Metastatic Liver Carcinoma in the Lung (tissue), 2 donors: ENCODE results near the genes UCHL1, LIMCH1, YIPF7 and CNGA1.

GRCh38 chr4:41202193-41202560 is 12.2 kb downstream of the APBB2 start:
- PRO-cap, 2 experiments: no peak in any of the 2 experiments

DNA sequence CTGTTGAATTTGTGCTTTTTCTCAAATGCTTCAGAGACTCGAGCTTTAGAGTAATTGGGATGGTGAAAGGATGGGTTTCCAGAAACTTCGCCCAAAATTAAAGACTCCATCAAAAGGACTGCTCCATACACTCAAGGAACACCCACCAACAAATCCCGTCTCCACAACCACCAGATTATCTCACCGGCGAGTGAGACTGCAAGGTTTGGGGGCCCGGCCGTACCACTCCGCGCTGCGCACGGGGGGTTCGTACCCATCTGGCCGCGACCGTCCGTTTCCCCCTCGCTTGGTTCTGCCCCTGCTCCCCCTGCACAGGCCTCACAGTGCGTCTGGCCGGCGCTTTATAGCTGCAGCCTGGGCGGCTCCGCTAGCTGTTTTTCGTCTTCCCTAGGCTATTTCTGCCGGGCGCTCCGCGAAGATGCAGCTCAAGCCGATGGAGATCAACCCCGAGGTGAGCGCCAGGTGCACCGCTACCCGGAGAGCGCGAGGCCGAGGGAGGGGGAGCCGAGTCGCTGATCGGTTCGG is at the start of gene UCHL1:
TSS of gene UCHL1 (plus strand) at position 370 of the 525 bp plus-strand sequence.
- PRO-cap, 2 experiments: no peak in any of the 2 experiments

DNA sequence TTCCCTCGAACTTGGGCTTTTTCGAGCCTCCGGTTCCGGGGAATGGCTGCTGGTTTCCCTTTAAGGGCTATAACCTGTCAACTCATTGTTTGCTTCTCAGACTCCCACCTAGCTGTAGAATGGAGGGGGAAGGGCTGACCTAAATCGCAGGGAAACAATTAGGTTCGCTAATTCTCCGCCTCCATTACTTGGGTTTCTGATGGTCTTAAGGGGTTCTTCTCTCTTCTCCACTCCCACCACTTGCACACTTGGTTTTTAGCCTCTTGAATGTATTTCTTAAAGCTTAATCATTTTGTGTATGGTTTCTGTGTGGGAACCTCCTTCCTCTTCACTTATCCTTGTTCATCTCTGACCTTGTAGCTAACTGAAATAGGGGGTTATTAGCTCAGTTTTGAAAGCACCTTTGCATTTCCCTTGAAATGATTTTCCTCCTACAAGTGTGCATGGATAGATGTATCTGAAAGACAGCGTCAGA is 1.3 kb downstream of the UCHL1 start:
- PRO-cap, 2 experiments: no peak in any of the 2 experiments

DNA sequence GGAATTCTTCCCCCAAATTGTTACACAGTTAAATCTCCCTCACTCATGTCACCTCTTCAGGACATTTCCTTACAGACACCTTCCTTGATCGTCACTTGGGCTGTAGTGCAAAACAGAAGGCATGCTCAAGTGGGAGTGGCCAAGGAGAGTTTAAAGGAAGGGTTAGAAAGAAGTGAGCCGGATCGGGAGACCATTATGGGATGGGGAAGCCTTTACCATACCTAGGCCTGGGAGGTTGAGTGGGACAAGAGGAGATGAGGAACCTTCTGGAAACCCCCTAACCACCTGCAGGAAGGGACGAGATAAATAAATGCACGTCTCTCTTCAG is 102.7 kb downstream of the UCHL1 start:
- PRO-cap, 2 experiments: peak in 1 of 2 experiments; most common plus-strand start position 180 of the sequence (in 1); most common minus-strand start position 107 of the sequence (in 1)

DNA sequence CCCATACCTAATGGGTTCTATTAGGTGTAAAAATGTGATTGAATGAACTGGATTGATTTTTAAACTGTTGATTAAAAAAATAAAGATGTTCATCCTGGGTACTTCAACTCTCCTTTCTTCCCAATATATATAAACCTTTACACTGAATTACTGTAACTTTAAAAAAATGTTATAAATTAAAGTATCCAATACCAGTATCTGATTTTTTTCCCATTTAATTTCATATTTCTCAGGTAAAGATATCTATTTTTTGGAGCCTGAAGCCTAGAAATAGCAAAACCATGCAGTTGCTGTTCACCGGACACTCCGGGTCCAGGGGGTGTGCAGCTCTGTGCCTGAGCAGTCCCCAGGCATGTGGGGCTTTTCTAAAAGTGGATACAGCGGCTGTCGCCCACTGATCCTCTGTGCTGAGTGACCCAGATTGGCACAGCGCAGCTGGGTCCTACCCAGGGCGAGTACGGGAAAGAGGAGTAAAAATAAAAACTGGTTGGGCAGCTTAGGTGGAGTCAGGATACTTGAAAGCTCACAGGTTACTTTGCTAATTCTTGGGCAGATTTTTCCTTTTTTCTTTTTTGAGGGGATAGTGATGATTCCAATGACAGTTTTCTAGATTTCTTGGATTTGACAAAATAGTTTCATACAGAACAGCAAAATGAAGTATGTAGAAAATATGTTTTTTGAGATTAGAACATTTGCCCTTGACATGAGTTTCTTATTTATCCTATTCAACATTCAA is 118.8 kb downstream of the UCHL1 start:
- PRO-cap, 2 experiments: no peak in any of the 2 experiments

DNA sequence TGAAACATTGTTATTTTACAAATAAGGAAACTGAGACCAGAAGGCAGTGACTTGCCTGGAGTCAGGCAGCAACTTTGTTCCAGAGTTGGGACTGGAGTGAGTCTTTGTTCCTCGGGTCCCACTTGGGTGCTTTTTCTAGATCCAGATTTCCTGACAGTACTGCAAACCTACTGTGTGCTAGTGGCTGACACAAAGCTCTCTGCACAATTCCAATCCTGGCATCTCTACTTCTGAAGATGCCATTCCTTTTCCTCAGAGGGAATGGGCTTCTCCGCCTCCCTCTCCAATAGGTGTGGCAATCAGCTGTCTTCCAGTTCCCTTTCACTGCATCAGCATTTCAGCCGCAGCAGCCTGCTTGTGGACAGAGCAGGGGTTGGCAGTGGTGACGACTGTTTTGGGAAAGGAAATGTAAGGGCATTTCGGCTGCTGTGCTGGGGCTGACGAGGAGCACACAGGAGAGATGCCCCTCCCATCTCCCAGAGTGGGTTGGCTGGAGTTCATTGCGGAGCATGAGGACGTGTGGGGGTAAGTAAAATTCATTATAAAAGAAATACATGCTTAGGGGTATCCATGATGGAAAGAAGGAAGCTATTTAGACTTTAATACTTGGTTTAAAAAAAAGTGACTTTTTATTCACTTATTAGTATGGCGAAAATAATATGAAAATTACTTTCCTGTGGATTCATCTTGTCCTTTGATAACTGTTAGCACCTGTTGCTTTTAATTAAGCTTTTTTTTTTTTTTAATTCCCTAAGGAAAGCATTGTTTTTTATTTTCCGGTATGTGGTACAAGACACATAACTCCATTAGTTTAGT is at the start of gene LIMCH1:
TSS of gene LIMCH1 (plus strand) at position 332 of the 816 bp plus-strand sequence.
- PRO-cap, 2 experiments: peak in 1 of 2 experiments; most common plus-strand start position 479 of the sequence (in 1); most common minus-strand start position 331 of the sequence (in 1)

DNA sequence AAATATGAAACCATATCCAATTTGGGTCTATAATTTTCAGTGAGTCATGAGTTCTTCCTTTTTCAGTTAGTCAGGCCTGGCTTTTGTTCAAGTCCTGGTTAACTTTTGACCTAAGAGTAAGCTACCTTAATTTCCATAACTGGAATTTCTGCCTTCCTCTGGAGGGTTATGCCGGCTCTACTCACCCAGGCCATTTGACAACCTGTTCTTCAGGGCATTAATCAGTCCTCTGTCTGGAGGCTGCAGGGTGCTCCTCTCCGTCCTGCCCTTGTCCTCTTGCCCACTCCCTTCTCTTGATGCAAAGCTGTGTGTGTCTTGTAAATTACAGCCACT is 73.9 kb downstream of the LIMCH1 start:
- PRO-cap, 2 experiments: no peak in any of the 2 experiments

GRCh38 chr4:41646466-41647393 is 101.8 kb downstream of the PHOX2B start:
- PRO-cap, 2 experiments: no peak in any of the 2 experiments

GRCh38 chr4:41934480-41934847 is 765 bp upstream of the TMEM33 start:
- PRO-cap, 2 experiments: peak in 2 of 2 experiments; most common minus-strand start chr4:41934675 (in 2)

- PRO-cap, 2 experiments: no peak in any of the 2 experiments
Measured at GRCh38 chr4:42150585-42151262, 1.7 kb downstream of the BEND4 start.

- PRO-cap, 2 experiments: no peak in any of the 2 experiments
Measured at GRCh38 chr4:42652873-42653428, 4.0 kb downstream of the ATP8A1 start.

GRCh38 chr4:44651457-44651811 is at the start of gene YIPF7:
TSS of gene YIPF7 (minus strand) at chr4:44651625.
- PRO-cap, 2 experiments: no peak in any of the 2 experiments

DNA sequence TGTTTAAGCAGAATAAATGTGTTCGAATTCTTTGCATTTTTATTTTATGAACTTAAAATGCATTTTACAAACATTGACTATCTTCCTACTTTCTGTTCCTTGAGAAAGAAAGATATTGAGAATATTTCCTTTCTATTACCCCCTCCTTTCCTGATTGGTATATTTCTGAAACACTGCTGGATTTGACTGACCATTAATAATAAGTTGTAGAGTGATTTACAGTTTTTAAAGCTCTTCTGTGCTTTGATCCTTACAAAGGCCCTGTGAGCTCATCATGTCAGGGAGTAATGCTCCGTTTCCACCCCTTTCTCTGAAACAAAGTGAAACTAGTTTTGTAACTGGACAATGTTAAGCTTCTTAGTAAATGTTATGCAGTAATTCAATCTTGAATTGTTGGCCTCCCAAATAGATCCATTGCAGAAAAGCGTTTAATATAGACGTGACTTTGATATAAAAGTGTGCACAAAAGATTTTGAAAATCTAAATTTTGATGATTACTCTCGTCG is 190.0 kb upstream of the GNPDA2 start:
- PRO-cap, 2 experiments: no peak in any of the 2 experiments

DNA sequence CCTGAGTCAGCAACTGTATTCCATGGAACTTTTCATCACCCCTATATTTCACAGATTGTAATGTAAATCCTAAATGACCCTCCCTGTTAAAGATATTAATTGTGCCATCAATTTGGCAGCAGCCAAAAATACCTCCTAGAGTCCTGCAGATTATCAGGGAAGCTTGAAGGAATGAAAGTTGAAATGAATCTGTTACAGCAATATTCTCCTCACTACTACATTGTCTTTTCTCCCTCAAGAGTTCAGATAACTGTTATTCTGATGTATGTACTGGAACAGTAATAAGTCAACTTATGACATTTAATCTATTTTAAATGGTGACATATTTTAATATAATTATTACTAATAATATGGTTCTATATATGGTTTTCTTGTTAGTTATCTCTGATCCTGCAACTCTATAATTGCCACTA is 16.7 kb downstream of the GABRA2 start:
- PRO-cap, 2 experiments: no peak in any of the 2 experiments

DNA sequence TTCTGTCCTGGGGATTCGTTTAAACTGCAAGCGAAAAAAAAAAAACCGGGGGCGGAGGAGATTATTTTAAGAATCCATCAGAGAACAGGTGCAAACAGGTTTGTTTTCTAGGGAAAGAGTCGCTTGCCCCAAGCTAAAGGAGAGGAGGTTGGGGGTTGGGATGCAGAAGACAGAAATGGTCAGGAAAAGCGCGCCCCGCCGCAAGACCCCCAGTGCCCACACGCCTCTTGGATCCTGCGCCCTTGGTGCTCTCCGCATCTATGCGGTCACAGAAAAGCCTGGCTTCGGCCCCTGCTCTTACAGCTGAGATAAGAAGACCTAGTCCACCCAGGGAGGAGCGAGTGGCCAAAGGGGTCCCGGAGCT is 476 bp downstream of the GABRA4 start:
- PRO-cap, 2 experiments: no peak in any of the 2 experiments

DNA sequence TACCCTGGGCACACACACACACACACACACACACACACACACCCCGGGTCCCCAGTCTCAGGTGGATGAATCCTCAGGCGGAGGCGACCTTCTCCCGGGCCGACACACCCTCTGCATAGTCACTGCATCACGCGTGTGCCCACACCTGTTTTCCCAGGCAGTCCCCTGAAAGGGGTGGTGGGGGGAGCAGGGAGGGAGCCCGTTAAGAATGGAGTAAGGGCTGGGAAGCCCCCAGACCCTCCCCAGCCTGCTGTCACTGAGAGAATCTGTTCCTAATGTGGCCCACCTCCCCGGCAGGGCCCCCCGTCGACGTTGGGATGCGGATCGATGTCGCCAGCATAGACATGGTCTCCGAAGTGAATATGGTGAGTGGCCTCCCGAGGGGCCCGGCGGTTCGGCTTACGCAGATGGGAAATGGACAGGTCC is 766 bp downstream of the GABRB1 start:
- PRO-cap, 2 experiments: no peak in any of the 2 experiments

DNA sequence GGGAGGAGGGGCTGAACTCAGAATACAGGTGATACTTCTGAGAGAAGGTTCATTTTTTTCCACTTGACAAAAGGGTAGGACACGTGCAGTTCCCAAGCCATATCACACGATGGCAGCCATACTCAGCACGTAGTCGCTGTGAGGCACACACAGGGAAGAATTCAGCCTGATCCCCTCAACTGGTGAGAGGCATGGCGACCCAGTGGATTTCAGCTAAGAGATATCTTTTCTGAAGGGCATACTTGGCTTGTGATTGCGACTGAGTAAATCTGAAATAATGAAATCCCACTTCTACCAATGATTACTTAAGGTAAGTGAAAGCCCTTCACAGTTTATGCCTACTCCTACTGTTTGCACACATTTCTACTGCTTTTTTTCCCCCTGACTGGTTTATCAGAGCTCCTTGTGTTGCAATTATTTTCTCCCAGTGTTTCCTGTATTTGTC is 133.1 kb downstream of the CORIN start:
- PRO-cap, 2 experiments: no peak in any of the 2 experiments

DNA sequence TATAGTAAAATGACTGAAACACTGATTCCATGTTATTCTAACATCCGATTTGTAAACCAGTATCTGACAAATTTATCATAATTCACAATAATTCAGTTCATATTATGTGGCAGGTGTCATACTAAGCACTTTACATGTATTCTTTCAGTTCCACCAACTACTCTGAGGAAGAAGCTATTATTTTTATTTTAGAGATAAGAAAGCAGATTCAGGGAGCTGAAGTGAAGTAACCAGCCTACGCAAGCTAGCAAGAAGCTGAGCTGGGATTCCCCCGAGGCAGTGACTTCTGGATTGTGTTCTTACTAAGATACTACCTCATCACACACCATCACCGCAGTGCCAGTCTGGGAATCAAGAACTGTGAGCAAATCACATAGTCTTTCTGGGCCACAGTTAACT is 1.2 kb upstream of the CORIN start:
- PRO-cap, 2 experiments: no peak in any of the 2 experiments

DNA sequence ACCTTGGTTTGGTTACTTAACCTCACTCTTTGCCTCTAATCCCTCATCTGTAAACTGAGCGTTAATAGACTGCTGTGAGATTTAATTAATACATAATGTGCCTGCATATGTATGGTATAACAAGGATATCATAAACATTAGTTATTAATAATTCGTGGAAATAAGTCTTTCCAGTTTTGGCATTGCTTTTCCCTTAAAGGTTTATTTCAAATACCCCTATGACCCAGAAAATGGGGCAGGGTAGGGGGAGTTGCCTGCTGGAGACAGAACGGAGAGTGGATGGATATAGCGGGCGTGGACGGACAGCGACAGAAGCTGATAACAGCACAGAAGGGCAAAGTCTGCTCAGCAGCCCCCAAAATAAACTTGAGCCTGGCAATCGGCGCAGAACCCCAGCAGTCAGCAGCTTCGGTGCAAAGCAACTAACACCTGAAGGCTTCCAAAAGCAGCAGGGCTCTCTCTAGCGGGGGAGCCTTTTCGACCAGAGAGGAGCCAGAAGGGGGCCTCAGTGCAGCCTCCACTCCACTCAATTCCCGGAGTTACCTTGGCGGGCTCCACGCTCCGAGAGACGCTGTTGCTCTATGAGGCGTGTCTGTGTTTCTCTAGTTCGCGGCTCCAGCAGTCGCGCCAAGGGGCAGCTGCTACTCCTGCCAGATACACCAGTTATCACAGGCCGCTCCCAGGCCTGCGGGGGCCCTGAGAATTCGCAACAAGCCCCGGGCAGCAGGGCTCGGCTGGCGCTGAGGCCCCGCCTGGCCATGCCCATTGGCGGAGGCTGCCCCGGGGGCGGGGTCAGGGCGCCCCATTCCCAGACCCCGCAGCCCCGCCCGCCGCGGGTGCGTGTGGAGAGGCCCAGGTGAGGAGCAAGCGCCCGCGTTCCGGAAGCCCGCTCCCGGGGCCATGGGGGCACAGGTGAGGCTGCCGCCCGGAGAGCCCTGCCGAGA is at the start of gene CNGA1:
TSS of gene CNGA1 (minus strand) at position 742 of the 944 bp plus-strand sequence.
- PRO-cap, 2 experiments: peak in 2 of 2 experiments; most common plus-strand start position 833 of the sequence (in 2); most common minus-strand start position 297 of the sequence (in 1)

- PRO-cap, 2 experiments: no peak in any of the 2 experiments
Measured at GRCh38 chr4:48212263-48212508, 57.5 kb downstream of the TEC start.